Left common carotid artery plus branches (tissue), 1 donor: ENCODE data around the gene CCDC14.

- PRO-cap: no peak
These were observed 49.4 kb downstream of the PDIA5 start for GRCh38 chr3:123116077-123116817.

- PRO-cap: no peak
These were observed 9.0 kb downstream of the SEC22A start for GRCh38 chr3:123210277-123211556.

DNA sequence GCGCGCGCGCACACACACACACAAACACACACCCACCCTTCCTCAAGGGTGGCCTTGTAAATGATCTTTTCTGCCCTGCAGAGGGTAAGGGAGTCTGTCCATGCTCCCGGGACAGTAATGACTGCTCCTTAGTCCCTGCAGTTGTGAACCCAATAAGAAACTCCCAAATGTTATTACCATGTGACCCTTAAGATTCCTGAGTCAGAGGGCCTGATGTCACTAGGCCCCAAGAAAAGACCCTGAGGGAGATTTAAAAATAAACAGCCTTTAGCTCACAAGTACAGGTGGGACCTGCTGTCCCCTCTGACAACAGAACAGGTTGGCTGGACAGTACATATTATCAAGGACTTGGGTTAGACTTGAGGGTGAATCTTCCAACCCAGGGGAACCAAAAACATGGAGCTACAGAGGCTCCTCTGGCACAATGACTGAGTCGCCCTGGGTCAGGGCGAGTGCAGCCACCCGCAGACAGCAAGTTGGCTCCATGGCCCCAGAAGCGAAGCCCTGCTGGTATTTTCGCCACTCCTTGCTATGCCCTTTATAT, 64.9 kb downstream of the ADCY5 start:
- PRO-cap: unidirectional peak, minus-strand start at position 143 of the sequence

DNA sequence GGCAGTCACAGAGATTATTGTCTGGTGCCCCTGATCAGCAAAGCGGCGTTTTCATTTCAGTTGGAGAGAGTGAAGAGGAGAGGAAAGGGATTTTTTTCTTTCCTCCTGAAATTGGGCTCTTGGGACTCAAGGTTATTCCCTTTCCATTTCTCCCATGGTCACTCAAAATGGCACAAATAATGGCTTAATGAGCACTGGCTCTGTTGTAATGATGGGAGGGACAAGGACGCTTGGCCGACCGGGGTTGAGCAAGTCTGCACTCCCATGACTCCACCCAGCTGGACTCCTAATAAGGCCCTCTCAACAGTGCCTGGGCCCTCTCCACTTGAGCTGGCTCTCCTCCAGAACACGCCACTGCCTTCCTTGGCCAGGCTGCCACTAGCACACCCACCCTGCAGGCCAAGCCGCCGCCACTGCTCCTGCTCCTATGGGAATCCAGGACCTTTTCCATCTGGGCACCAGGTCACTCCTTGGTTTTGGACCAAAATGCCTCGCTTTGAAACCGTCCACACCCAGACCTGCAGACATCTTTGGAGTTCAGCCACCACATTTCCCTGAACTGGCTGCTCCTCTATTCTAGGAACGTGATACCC, 42.3 kb downstream of the ADCY5 start:
- PRO-cap: no peak

- PRO-cap: no peak
These were observed 32.6 kb downstream of the ADCY5 start for GRCh38 chr3:123416043-123416962.

DNA sequence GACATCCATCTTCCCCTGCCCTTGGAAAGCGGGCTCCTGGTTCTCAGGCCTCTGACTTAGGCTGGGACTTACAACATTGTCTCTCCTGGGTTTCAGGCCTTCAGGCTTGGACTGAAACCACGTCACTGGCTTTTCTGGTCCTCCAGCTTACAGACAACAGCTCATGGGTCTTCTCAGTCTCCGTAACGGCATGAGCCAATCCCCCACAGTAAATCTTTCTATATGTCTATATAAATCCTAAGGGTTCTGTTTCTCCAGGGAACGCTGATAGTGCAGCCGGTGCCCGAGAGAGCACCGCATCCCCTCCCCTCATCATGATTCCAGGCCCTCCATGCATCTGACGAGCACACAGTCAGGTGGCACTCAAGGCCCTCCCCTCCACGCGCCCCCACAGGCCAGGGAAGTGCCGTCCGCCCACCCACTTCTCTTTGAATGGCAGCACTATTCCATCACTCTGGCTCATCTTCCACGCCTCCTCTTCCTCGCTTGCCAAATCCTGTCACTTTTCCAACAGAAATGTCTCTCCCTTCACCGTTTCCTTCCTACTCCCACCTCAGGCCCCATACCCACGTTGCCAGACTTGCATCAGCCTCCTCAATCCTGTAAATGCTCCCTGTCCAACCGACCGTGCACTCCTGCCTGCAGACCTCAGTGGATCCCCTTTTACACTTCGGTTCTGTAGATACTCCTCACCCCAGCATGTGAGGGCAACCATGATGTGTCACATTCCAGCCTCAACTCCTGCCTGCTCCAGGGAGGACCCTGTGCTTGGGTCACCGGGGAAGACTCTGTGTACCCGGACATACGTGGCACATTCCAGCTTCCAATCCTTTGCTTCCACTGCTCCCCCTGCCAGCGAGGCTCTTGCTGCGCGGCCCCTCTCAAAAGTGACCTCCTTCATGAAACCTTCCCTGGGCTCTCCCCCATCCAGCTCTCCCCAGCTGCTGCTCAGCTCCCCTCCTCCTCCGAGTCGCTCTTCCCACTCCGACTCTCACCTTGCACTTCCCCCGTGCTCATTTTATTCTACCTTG, 29.7 kb downstream of the ADCY5 start:
- PRO-cap: no peak

DNA sequence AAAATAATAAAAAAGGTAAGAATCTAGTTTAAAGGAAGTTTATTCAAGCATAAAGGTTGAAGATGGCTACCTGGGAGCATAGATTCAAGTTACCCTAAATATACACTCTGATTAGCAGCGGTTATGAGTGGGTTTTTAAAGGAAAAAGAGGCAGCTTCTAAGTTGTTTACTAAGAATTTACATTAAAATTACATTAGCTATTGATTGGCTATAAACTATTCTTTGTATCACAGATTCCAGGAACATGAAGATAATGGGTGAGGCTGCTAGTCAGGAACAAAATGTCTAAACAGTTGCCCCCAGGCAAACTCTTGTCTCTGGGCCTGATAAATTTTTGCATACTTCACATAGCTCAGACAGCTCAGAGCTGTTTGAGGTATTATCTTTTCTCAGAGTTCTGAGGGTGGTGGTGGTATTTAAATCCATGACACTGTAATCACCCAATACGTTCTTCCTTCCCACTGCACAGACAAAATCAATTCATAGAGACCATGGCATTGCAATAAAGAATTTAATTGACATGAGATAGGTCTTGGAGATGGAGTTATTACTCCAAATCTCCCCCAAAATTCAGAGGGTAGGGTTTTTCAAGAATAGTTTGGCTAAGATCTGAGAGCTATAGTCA, 2.1 kb upstream of the HACD2 start:
- PRO-cap: no peak

GRCh38 chr3:123700703-123701788, 116.2 kb upstream of the HACD2 start:
- PRO-cap: unidirectional peak, minus-strand start at chr3:123700849; unidirectional peak, minus-strand start at chr3:123701016; bidirectional peak, plus-strand start at chr3:123701310, minus-strand start at chr3:123701016

GRCh38 chr3:123749797-123750222, 134.3 kb downstream of the MYLK start:
- PRO-cap: no peak

- PRO-cap: no peak
These were observed 129.1 kb downstream of the MYLK start for GRCh38 chr3:123754971-123755422.

DNA sequence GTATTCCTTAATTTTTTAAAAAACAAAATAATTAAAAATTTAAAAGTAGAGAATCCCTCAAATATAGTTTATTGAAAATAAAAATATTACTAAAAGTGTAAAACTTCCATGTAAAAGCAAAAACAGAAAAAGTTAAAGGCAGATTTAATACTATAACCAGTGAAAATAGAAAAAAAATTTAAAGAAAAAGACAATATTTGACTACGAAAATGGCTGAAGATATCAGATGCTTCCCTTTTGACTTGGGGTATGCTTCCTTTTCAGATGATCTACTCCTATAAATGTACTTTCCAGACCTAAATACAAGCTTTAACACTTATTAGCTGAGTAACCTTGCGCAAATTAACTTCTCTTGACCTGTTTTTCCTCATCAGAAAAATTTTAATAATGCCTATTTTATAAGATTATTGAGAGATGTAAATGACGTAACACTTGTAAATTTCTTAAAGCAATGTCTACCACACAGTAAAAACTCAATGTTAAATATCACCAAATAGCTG, 10.2 kb downstream of the CCDC14 start:
- PRO-cap: no peak

- PRO-cap: bidirectional peak, plus-strand start at chr3:123961538, minus-strand start at chr3:123961210
These were observed at the start of gene CCDC14 for GRCh38 chr3:123960624-123961830. Gene CCDC14, minus strand, starts transcription at chr3:123961229.

- PRO-cap: no peak
These were observed 59.6 kb downstream of the KALRN start for GRCh38 chr3:124092721-124093288.

DNA sequence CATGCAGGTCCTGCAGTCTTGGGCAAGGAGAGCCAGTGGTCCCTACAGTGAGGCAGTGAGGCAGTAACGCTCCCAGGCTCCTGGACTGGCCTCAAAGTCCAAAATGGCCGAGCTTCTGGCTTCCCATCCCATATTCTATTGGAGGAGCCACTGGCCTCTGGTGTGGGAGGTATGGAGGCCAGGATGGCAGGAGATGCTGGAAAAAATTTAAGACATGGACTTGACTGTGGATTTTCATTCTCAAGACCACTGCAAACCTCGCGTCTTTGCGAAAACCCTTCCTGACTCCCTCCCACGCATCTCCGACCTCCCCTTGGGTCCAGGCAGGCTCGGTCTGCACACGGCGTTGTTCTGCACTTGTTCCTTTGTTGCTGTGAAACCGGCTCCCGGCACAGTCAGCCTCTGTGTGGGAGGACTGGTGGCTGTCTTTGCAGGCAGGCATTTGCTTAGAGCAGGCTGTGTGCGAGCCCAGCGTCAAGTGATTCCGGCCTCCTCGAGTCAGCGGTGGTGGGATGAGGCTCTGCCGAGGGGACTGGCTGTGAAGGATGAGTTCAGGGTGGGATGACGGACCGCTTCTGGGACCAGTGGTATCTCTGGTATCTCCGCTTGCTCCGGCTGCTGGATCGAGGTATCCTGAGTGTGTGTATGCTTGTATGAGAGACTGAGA, 61.2 kb downstream of the KALRN start:
- PRO-cap: no peak

- PRO-cap: no peak
These were observed 31.1 kb downstream of the UMPS start for GRCh38 chr3:124761164-124761917.

DNA sequence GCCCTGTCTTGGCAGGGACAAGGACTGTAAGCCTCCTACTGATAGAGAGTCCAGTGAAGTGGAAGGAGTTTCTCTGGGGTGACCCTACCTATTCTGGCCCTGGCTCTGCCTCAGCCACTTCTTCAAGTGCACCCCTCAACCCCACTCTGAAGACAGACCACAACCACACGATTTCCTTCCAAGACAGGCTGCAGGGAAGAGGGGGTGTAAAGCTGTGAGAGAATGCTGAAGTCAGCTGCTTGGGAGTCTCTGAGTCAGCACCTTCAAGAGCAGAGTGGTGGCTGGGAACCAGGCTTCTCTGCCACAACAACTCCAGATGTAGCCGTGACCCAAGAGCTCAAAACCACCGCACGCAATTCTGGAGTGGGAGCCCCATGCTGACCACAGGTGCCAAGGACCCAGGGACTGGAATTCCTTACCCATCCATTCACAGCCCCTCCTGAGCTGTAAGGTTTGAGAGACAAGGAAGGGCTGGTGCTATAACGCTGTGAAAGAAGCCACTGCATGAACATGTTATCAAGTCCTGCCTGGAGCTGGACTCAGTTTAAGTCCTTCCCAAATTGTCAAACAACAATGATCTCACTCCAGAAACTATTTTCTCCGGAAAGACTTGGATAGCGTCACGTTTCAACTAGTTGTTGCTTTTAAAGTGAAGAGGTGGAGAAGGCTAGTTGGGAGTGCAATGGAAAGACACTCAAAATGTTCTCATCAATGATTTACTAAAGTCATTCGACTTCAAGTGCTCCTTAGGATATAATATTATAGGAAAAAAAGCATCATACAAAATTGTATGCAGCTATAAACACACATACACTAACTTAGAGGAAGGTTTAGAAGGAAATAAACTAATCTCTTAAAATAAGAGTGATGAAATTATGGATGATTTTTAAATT, 61.5 kb downstream of the UMPS start:
- PRO-cap: no peak

DNA sequence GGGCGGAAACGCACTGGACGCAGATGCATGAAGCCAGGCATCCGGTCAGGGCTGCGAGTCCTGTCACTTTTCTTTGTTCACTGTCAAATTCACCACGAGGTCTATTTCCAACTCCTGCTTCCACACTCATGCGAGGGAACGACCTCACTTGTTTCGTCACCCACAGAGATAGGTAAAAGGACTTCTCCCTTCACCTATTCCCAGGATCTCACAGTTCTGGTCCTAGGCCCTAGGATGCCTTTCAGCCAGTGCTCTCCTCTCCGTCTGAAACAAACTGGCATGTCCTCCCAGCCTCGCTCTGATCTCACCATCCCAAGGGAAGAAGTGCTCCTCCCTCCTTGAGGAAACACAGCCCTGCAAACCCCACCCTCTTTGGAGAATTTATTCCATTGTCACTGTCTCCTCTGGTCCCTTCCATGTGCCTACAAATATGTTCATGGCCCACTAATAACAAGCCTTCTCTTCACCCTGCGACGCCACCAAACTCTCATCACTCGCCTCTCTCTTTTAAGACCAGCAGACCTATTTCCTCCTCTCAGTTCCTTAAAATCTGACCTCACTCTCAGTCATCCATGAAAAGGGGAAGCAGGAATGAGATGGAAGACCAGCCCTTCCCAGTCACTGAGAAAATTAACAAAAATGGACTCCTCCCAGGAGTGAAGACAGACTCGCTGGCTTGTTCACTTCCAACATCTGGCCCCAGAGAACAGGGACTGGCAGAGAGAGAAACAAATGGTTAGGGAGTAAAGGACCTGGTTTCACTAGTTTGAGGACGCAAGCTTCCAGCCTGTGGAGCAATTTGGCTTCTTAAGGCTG, 57.6 kb downstream of the ITGB5 start:
- PRO-cap: unidirectional peak, minus-strand start at position 266 of the sequence

- PRO-cap: no peak
These were observed 41.7 kb downstream of the ITGB5 start for GRCh38 chr3:124845264-124845967.

DNA sequence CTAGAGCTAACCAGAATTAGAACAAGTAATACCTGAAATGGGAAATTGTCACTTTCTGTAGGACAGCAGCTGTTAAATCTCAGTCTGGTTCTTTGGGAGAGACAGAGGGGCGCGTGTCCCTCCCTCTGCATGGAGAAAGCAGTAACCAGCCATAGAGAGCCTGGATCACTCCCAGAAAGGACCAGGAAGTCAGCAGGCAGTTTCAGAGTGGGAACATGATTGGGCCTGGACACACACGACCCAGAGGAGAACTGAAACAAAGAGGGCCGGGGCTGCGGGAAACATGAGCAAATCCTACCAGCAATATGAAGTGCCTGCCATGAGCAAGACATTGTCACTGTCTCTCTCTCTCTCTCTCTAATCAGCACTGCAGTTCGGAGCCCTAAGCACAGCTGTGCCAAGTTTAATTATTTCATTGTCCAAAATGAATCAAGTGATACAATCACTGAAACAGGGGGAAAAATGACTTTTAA, 17.7 kb downstream of the MUC13 start:
- PRO-cap: no peak

DNA sequence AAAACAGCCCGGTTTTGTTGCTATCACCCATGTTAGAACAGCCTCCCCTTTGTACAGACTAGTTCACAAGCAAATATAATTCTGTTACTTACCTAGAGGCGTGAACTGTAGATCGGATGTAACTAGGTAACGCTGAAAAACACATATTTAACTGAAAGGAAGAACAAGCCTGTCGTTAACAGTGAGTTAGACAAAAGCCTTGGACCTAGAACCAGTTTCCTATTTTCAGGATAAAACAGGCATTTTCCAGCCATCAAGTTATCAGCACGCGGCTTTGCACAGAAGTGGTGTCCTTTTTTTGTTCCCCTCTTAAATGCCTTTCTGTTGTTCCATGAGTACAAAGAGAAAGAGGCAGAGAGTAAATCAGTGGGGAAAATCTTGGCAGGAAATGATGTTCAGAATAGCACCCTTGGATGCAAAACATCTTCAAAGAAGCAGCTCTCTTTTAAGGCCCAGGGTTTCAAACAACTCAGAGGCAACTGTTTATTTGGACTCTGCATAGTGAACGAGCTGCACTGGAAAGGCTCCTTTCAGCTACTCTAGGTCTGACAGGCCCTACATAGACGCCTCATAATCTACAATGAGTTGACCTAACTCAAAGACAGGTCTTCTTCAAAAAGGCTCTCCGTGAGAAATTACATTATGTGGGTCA, 53.5 kb downstream of the HEG1 start:
- PRO-cap: no peak